ENCODE results near the genes CUL7 and KLC4.

DNA sequence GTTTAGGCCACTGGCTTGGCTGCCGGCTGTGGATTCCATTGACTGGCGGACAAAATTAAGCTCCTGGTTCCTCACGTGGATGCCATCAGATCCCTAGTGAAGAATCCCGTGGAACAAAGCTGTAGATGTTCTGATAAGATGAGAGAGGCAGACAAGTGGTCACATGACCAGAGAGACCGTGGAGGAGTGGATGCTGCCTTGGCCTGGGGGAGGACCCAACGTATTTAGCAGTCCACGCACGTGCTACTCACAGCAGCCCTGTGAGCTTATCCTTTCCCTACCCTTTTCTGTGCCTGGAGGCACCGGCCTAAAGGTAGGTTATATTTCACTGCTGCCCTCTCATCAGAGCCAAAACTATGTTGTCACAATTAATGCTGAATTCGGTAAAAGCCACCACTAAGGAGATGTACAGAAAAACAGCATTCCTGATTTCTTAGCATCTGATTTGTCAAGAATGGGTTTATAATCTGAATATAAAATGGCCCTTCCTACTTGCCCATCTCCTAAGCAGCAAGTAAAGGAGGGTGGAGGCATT, 15.7 kb upstream of the UBR2 start:
- PRO-cap, 2 experiments, result no peak in any of the 2 experiments

- PRO-cap, 2 experiments, result no peak in any of the 2 experiments
These were observed 7.8 kb upstream of the BICRAL start for GRCh38 chr6:42773812-42774687.

- PRO-cap, 2 experiments, result no peak in any of the 2 experiments
These were observed 2.4 kb downstream of the BICRAL start for GRCh38 chr6:42784278-42784550.

GRCh38 chr6:42787574-42788062, 5.8 kb downstream of the BICRAL start:
- PRO-cap, 2 experiments, result no peak in any of the 2 experiments

- PRO-cap, 2 experiments, result no peak in any of the 2 experiments
These were observed 7.8 kb downstream of the BICRAL start for GRCh38 chr6:42789434-42790354.

GRCh38 chr6:42985121-42985552, 767 bp downstream of the PPP2R5D start:
- PRO-cap, 2 experiments, result peak in 2 of 2 experiments; most common minus-strand start chr6:42985248 (in 2)

GRCh38 chr6:42995200-42995399, 10.7 kb downstream of the PPP2R5D start:
- PRO-cap, 2 experiments, result no peak in any of the 2 experiments

DNA sequence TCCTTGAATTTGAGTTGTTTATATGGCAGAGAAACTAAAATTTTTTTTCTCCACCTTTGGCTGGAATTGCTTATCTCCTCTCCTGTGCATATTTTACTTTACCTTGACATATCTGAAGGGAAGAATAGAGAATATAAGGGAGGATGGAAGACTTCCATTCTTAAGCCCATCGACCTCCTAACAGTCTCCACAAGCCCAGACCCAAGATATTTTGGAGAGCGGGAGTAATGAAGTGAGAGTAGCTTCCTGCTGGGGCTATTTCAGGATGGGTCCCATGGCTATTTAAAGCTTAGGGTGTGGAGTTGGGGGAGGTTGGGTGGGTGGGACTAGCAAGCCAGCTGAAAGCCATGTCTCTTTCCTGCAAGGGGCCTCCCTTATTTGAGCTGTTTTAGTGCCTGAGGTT, 935 bp downstream of the KLHDC3 start:
- PRO-cap, 2 experiments, result no peak in any of the 2 experiments

GRCh38 chr6:43052366-43053205, 1.1 kb downstream of the CUL7 start:
- PRO-cap, 2 experiments, result no peak in any of the 2 experiments

GRCh38 chr6:43053206-43054154, at the start of gene CUL7:
CUL7 (minus strand) TSS chr6:43053851.
- PRO-cap, 2 experiments, result peak in 2 of 2 experiments; most common plus-strand start chr6:43054011 (in 2); most common minus-strand start chr6:43053799 (in 1)

DNA sequence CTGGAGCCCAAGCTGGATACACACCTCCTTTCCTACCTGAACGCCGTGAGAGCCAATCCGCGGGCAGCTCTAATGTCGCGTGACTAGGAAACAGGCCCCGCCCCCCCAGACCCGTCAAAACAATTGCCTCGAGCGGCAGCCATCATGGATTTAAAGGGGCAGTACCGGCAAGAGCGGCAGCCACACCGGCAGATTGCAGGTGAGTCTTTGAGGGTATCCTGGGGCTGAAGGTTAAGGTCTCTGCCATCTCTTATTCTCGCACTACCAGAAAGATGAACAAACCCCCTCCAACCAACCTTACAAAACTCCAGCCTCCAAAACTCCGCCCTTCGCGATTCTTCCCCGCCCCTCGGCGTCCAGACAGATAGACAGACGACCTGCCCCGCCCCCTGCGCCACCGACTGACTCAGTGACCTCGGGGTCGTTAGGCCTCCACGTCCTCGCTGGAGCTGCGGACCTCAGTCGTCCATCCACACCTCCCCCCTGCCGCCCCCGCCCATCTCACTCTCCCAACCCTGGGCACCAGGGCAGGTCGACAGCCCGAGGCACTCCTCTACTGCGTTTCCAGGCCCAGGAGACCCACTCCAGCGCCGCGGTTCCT, at the start of gene KLC4:
KLC4 (plus strand) TSS at position 145 of the 601 bp plus-strand sequence.
- PRO-cap, 2 experiments, result peak in 2 of 2 experiments; most common plus-strand start position 148 of the sequence (in 2)

DNA sequence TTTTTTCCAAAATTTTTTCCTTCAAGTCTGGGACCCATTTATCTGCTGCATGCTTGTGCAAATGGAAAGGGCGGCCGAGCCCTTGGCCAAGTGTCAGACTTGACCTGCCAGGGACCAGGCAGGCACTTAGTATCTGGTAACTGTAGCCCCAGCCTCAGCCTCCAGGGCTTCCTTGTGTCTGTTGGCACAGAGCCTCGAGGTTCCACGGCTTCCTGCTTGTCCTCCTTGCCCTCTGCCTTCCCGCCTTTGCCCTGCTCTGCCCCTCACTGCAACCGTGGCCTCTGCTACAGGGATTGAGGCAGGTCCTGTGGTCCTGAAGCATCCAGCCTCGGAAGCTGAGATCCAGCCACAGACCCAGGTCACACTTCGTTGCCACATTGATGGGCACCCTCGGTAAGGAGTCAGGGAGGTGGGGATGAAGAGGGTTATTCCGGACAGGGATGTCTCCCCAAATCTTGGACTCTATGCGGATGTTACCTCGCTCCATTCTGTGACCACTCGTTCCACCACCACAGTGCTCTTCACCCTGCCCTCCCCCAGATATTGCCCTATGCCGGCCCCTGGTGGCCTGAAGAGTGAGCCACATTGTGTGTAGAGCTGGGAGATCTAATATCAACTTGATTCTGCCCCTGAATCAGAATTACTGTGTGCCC, 41.5 kb upstream of the SRF start:
- PRO-cap, 2 experiments, result no peak in any of the 2 experiments

DNA sequence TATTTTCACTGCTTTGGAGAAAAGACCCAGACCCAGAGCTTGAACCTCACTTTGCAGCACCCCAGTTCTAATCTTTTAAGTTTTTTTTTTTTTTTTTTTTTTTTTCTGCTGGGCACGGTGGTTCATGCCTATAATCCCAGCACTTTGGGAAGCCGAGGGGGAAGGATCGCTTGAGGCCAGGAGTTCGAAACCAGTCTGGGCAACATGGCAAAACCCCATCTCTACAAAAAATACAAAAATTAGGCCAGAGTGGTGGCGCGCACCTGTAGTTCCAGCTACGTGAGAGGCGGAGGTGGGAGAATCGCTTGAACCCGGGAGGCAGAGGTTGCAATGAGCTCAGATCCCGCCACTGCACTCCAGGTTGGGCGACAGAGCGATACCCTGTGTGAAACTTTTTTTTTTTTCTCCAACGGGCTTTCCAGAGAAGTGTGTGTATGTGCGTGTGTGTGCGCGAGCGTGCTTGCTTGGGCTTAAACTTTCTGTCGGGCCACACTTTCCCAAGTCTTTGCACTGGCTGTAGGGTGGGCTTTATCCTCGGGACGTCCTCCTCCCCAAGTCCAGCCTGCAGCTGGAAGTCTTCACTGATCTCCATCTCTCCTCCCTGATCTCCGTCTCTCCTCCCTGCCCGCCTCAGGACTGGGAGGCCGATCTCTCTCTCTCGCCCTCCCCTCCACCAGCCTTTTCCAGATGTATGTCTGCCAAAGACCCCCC, 1.0 kb upstream of the SRF start:
- PRO-cap, 2 experiments, result no peak in any of the 2 experiments

- PRO-cap, 2 experiments, result no peak in any of the 2 experiments
These were observed 23.0 kb downstream of the CUL9 start for GRCh38 chr6:43204949-43205519.

- PRO-cap, 2 experiments, result no peak in any of the 2 experiments
These were observed 7.7 kb downstream of the TTBK1 start for GRCh38 chr6:43250857-43251473.

- PRO-cap, 2 experiments, result peak in 1 of 2 experiments; most common plus-strand start chr6:43274311 (in 1)
These were observed 24.0 kb upstream of the SLC22A7 start for GRCh38 chr6:43273952-43274475.

- PRO-cap, 2 experiments, result no peak in any of the 2 experiments
These were observed 28.8 kb downstream of the ZNF318 start for GRCh38 chr6:43340680-43340993.

- PRO-cap, 2 experiments, result no peak in any of the 2 experiments
These were observed 21.7 kb upstream of the ZNF318 start for GRCh38 chr6:43391058-43391576.

GRCh38 chr6:43436827-43437494, 9.6 kb downstream of the ABCC10 start:
- PRO-cap, 2 experiments, result no peak in any of the 2 experiments

DNA sequence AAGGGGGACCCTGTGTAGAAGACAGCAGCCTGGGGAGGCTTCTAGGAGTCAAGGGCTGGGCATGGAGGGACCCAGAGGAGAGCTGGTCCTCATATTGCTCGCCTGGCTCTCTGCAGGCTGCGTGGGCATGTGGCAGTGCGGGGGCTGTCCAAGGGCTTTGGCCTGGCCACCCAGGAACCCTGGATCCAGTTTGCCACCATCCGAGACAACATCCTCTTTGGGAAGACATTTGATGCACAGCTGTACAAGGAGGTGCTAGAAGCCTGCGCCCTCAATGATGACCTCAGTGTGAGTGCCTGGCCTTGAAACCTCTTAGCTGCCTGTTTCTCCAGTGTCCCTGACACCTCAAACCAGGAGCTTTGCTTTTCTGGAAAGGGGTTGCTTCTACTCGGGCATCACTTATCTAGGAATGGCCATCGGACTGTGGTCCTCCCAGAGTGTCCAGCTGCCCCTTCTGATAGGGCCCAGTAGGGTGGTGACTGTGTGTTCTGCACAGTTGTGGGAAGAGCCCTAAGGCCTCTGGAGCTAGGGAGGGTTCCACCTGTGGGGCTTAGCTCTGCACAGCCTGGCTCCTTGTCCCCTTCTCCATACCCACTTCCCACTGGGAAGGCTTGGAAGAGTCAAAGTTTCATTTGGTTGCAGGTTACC, 11.3 kb downstream of the ABCC10 start:
- PRO-cap, 2 experiments, result no peak in any of the 2 experiments